Parietal lobe (tissue), 2 donors: Measurements from ENCODE around the genes CD200R1, USF3 and GRAMD1C.

DNA sequence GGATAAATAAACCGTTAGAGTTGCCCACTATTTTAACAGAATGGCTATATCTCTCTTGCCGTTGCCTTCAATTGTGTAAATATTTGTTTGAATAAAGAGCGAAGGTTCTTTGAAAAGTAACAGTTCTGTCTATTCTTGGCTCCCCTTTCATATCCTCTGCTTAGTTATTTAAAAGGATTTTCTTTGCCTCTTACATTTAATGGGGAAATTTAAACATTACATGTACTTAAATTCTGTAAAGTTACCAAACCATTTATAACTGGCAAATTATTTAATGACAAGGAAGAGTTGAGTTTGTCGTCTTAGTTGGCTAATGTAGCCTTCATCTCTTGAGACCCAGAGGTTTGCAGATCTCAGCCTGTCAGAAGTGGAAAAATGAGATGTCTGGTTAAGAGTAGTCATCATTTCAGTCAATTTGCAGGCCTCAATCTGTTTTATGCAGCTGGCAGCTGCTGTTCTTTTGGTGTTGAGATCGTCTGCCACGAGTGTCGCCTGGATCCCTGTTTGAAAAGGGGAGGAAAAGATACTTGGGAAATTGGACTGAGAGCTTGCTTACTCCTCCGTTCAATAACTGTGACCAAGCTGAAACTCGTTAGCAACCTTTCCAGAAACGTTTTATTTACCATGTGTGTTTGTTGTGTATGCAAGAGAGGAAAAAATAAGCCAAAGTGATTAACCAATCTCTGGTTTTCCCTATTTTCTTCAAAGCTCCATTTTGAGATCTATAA, 2.2 kb downstream of the PHLDB2 start:
- RAMPAGE, long total RNA: no peak

DNA sequence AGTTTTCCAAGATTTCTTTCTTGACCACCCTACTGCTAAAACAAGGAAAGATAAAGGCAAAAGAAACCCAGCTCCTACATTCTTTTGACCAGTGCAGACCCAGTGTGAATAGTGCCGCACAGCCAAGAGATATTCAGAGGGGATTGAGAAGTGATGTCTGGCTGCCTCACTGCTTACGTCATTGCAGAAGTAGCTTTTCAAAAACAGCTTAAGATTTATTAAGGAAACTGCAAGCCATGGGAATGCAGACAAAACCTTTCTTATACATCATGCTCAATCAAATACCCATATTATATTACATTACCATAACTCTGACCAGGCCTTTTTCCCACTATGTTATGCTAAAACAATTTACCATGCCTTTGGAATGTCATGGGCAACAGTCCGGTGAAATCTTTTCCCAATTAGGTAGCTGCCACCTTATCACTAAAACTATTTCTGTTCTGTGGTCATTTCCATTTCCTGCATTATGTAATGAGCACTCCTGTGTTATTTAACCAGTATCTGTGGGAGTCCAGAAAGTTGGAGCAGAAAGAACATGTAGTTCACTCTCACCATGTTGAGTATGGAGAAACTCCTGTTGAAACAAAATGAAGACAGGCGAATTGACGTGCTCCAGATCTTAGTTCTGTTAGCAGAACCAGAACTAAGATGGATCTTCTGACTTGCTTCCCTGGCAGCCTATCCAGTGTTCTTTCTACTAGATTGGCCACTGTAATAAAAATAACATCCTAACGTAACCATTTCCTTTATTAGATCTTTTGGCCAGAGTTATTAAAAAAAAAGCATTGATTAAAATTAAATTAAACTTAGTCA, 6.1 kb downstream of the PHLDB2 start:
- RAMPAGE, long total RNA: no peak

- RAMPAGE, long total RNA: no peak
These were observed 825 bp downstream of the ABHD10 start for GRCh38 chr3:111979621-111980081.

DNA sequence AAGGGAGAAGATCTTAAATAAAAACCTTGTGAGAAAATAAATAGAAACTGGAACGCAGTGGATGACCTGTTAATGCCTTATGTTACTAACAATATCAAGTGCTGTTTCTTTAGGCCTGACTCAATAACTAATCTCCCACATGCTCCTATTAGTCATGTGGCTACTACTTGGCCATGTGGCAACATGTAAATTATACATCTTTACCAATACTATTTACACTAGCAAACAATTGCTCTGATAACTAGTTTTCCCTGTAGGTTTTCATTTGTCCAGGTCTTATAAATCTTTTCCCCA, 11.6 kb upstream of the C3orf52 start:
- RAMPAGE, long total RNA: no peak

DNA sequence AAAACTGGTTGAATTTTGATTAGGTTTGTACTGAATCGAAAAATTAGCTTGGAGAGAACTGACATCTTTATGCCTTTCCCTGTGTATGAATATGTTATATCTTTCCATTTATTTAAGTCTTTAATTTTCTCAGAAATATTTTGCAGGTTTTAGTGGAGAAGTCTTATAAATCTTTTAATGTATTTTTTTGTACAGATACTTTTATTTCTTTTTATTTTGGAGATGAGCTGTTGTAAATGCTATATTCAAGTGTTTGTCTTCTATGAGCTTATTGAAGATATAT, 5.4 kb upstream of the SLC9C1 start:
- RAMPAGE, long total RNA: no peak

GRCh38 chr3:112464168-112464649, 35.1 kb downstream of the BTLA start:
- RAMPAGE, long total RNA: no peak

DNA sequence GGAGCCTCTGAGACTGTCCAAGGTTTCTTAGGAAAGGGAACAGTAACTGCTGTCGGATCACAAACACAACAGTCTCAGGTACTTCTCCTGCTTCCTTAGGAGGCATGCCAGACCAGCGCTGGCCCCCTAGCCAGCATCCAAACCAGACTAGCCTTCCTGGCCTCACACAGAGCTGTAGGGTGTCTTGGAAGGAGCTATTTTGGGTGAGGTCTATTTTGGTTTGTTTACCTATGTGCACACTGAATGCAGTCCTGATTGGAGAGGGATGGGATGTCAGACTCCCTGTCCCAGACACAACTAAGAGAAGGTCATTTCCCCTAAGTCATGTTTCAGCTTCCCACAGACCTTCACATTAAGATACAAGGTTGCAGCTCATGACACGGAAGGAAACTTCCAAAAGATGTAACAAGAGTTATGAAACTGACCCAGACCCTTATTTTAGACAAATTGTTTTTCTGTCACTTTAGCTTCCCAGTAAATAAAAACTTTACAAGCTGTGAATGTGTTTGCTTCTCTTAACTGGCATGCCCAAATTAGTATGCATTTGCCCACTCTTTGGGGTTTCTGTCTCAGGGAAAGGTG, 28.7 kb downstream of the CCDC80 start:
- RAMPAGE, long total RNA: no peak

GRCh38 chr3:112642888-112643322, 2.0 kb upstream of the CCDC80 start:
- RAMPAGE, long total RNA: no peak

GRCh38 chr3:112974676-112975442, at the start of gene CD200R1:
CD200R1 (minus strand) TSS chr3:112975103.
- RAMPAGE, long total RNA: no peak

DNA sequence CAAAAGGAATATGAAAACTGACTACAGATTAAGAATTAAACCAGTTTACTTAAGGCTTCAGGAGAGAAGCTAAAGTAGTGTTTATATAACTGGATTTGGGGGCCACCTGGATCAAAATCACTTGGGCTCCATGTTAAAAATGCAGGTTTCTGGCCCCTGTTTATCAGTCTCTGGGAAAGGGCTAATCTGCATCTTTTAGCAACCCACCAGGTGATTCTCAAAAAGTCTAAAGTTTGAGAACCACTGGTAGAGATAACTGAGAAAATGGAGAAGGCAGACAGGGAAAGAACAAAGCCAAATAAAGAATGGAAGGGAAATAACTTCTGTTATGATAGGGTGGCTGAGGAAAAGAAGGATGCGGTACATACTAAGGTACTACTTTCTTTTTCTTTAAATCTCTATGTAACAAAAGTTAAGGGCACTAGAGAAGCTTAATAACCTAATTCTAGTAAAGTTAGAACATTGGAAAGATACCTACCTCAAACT, 13.4 kb downstream of the GTPBP8 start:
- RAMPAGE, long total RNA: no peak

DNA sequence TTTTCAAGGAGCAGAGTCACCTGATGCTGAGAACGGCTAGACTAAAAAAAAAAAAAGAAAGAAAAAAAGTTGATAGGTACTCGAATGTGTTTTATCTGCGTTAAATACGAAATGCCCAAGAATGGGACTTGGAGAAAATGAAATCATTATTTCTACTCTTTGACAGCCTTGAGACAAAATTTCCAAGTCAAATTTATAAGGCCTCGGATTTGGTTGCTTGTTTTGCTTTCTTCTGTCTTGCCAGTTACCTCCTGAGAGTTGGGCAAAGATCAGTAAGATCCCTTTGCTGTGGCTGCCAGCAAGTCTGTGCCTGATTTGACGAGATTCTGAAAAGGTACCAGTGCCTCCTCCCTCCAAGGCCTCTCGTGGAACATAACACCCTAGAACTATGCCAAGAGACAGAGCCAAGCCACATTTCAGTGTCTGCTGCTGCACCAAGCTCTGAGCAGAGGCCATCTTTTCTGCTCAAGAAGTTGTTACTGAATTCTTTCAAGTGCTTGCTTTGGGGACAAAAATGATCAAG, 32.3 kb upstream of the NEPRO start:
- RAMPAGE, long total RNA: no peak

DNA sequence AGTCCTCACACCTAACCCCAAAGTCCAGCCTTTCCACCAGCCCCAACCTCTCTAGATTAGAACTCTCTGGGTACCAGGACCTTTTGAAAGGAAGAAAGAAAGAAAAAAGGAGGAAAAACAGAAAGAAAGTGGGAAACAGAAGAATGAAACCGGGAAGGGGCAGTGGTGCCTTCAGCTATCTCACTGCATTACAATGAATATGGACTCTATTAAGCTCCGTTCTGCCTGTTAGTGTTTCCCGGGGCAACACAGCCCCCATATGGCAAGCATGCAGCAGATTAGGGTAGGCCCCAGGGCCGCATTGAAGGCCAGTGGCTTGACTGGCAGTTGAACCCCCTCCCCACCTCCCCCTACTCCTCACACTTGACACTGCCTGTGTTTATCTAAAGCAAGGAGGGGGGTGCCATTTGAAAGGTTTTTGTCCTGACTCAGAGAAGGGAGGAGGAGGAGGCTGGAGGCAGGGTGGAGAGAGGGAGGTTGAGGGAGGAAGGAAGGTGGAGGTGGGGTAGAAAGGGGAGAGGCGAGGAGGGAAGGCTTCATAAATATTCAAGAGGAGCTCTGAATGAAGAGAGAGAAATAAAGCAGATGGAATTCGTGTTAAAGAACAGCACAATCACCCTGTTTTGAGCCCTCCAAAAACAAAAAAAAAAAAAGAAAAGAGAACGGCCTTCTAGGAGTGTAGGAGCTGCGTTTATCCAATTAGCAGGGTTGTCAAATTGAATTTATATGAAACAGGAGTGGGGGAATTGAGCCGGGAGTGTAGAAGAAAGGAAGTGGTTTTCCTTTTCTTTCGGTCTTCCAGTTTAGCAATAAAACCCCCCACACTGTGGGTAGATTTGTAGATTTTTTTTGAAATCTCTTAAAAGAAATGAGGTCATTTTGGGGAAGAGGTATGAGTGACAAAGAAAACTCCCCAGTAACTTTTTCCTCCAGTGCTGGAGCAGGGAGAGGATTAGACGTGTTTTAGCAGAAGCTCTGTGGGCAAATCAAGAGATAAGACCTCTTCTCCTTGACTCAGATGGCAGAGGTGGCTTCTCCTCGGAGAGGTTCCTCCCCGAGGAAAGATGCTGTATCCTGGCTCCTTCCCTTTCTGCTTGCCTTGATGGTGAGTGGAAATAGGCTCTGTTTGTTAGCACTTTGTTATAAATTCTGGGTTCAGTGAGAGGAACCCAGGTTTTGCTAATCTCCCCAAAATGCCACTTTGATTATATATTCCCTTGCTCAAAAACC, 30.5 kb downstream of the BOC start:
- RAMPAGE, long total RNA: no peak

DNA sequence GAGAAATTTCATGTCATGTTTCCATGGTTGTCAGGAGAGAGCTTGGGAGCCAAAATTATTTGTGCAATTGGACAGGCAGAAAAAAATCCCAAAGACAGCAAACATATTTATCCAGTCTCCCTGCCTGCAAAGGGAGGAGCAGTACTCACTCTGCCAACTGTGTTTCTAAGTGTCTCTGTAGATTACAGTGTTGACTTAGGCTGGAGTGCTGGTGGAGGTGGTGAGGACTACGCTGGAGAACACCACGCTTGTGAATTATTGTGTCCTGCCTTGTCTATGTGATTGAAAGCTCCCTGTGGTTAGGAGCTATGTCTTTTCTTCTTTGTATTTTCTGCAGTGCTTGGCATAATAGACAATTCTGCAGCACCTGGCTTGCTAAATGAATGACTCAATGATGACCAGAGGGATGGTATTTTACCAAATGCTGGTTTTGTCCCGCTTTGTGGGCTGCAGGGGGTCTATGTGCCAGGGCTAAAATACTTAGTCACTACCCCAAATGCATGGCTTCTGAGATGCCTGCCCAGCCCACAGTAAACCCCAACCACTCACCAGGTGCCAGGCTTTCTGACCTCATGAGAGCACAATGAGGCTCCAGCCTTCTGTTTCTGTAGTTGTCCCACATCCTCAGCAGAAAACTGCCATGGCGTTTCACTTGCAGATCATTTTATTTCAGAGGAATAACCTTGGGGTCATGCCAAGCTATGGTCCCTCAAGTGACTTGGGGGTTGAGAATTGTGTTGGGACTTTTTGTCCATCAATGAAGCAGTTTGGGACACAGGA, 50.9 kb downstream of the BOC start:
- RAMPAGE, long total RNA: no peak

DNA sequence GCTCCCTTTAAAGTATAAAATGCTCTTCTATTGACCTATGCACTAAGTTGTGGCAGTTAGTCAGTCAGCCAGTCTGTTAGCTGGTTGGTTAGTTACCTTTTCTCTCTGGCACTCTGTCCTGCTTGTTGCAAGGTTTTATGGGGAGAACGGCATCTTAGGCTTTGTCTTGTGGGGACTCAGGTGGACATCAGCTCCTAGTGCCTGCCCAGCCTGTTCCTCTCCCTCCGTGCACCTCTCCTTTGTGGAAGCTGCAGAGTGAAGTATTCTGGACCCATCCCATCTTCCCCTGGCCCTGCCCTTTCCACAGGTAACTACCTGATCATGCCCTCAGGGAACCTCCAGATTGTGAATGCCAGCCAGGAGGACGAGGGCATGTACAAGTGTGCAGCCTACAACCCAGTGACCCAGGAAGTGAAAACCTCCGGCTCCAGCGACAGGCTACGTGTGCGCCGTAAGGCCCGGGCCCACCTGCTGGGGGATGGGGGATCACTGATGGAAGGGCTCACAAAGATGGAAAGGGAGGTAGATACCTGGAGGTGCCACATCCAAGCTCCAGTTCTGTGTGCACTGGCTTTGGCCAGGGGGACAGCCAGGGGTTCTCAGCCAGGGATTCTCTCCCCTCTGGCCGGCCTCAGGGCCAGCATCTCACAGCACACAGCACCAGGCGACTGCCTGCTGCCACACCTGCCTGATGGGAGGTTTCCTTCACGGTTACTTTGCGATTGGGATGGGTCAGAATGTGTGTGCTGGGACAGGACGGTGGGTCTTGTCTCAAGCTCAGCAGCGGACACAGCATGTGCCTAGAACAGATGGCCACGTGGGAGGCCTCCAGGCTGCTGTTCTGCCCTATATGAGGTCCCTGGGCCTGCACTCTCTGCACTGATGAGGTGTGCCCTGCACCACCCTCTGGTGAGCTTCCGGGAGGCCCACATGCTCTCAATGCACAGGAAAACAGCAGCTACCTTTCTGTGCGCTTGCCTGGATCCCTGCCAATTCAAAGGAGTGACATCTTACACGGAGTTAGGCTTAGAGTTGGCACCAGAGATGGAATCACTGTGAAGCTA, 59.5 kb downstream of the BOC start:
- RAMPAGE, long total RNA: no peak

- RAMPAGE, long total RNA: no peak
These were observed 575 bp downstream of the SIDT1 start for GRCh38 chr3:113532665-113533594.

DNA sequence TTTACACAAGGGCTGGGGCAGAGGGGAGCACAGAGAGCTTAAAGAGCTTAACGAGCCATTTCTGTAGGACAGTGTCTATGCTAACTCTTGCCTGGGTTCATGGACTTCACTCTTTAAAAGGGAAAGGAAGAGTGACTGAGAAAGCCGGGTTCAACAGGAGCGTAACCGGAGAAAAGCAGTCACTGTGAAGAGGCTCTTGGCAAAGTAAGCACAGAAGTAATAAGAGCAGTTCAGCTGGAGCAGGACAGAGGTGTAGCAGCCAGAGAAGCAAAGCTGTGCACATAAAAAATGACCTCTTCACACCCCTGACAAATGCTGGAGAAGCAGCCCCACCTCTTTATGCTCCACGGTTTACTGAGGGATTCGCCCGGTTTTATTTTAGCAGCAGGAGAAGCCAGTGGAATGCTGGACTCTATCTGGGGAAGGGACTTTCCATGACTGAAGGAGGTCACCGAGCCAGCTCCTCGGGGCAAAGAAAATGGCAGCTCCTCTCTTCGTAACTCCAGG, 66.4 kb downstream of the USF3 start:
- RAMPAGE, long total RNA: no peak

DNA sequence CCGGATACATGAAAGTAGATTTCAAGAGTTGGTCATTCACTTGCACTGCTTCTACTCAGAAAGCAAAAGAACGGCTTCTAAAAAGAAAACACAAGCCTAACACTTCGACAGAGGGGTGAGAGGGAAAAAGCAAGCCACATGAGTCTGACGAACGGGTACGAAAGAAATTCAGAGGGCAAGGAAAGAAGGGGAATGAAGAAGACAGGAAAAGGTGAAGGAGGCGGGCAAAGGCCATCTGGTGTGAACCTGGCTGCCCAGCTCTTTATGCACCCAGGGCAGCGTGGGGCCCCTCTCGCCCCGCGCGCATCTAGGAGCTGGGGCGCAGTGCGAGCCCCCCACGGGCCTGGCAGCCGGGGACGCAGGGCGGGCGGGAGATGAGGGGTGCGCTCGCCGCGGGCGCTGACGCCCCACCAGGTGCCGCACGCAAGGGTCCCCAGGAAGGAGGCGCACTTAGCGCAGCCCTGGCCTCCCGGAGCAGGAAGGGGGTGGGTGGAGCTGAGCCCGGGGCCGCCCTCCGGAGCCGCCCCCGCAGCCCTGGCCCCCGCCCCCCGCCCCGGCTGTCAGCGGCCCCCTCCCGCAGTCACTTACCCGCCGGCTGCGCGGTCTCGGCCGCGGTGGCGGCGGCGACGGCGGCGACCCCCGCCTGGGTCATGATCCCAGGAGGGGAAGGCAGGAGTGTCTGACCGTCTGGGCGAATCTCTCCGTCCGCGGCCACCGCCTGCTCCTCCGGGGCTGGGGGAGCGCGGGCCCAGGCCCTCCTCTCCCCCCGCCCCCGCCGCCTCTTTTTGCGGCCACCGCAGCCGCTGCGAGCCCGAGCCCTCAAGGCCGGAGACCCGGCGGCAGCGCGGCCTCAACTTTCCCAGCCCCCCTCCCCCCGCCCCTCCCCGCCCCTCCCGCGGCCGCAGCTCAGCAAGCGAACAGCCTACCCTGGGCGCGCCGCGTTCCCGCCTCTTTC, at the start of gene USF3:
Gene USF3, minus strand, starts transcription at position 861 of the 955 bp plus-strand sequence.
- RAMPAGE, long total RNA: no peak

- RAMPAGE, long total RNA: no peak
These were observed at the start of gene GRAMD1C for GRCh38 chr3:113838580-113839418. GRAMD1C (plus strand) TSS chr3:113838788.

DNA sequence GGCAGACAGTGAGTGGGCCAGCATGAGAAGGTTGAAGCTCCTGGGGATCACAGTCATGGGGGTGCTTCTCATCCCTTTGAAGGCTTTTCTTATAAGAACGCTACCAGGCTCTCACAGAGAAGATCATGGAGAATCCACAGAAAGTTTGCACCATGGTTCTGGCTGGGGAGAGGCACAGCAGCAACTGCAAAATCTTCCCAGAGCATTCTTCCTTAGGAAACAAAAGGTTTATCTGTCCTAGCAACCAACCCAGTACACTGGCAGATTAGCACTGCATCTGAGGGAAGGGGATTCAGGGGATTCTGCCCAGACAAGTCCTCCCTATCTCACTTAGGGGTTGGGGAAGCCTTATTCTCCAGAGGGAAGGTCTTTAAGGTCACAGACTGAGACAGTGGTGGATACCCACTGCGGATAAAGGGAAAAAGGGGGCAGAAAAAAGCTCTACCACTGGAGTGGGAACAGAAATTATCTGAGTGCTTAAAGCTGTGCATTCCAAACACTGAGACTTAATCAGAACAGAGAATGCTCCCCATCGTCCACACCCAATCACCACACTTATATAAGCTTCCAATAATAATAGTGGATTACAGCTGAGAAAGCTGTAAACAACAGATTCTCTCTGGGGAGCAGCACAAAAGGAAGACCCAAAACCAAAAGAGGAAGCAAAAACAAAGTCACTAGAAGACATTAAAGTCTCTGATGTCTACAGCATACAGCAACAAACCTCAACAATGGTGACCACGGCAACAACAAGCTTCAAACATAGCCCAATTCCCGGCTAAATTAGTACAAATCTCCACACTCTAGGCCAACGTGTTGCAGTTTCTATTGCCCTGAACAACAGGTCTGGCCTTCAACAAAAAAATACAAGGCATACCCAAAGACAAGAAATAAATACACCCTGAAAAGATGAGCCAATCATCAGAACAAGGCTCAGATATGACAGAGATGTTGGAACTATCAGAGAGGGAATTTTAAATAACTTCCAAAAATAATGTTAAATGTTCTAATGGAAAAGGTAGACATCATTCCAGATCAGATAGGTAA, 37.6 kb downstream of the ZDHHC23 start:
- RAMPAGE, long total RNA: no peak

DNA sequence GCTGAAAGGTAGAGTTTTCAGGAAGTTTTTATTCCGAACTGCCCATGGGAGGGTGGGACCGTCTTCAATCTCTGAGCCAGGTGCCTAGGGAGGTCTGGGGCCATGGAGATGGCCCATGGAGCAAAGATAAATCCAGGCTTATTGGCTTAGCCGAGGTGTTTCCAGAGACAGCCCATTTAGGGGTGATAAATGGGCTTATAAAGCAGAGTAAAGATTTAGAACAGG, 474 bp downstream of the QTRT2 start:
- RAMPAGE, long total RNA: no peak